Melanocyte of skin (primary cell): ENCODE data around the genes PCDH15 and ZWINT.

DNA sequence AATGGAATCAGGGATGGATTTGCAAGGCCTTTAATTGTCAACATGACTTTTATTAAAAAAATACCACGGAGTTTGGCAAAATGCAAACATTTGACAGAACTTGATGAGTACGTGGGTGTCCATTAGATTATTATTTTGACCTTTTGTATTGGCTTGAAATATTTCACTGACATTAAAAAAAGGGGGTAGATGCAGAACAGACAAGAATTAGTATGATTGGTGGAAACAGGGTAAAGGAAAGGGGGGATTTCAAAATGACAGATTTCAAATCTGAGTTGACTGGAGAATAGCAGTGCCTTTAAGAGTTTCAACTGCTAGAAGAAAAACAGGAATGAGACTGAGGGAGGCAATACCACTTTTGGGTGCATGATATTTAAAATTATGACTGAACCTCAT is 33.8 kb downstream of the ASAH2B start:
- CAGE, long polyA plus RNA, 2 experiments = no peak in any of the 2 experiments

DNA sequence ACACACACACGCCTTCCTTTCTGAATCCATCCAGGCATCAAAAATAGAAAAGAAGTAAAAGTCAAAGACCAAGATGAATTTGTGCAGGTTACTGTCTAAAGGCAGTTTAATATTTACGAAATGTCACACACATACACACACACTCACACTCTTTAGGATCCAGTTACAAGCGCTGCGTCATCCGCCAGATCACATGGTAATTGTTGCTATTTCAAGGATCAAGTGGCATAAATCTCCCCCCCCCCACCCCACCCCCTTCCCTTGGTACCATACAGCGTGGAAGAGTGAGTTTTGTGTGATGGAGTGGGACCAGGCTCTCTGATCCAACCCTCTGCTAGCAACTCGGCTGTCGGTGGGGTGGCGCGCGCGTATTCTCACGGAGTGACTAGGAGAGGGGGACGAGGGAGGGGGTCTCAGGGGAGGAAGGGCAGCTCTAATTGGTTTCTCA is 83.6 kb upstream of the PRKG1 start:
- CAGE, long polyA plus RNA, 2 experiments = no peak in any of the 2 experiments

- CAGE, long polyA plus RNA, 2 experiments = no peak in any of the 2 experiments
Measured at GRCh38 chr10:50993786-50994347, 80.4 kb upstream of the PRKG1 start.

- CAGE, long polyA plus RNA, 2 experiments = no peak in any of the 2 experiments
Measured at GRCh38 chr10:51075164-51075538, 864 bp downstream of the PRKG1 start.

GRCh38 chr10:51281815-51282745 is 207.8 kb downstream of the PRKG1 start:
- CAGE, long polyA plus RNA, 2 experiments = no peak in any of the 2 experiments

DNA sequence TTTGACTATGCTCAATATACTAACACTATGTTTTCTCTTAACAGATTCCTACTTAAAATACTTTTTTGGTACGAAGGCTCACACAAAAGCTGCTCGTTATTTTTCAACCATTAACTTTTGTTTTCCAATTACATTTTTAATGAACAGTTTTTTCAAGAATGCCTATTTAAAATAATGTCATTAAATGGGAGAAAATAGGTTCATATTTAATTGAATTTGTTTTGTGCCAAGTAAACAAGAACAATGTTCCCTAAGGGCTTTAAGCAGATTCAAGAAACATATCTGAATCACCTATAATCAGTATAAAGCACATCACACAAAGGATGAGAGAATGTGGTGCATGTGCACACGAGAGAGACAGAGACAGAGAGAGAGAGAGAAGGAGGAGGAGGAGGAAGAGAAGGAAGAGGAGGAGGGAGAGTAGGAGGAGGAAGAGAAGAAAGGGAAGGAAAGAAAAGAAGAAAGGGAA is 174.6 kb downstream of the CSTF2T start:
- CAGE, long polyA plus RNA, 2 experiments = no peak in any of the 2 experiments

DNA sequence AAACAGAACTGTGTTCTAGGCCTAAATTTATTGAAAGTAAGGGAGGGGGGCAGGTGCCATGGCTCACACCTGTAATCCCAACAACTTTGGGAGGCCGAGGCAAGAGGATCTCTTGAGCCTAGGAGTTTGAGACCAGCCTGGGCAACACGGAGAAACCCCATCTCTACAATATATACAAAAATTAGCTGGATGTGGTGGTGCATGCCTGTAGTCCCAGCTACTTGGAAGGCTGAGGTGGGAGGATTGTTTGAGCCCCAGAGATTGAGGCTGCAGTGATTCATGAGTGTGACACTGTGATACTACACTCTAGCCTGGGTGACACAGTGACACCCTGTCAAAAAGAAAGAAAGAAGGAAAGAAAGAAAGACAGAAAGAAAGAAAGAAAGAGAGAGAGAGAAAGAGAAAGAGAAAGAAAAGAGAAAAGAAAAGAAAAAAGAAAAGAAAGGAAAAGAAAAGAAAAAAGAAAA is 134.9 kb upstream of the CSTF2T start:
- CAGE, long polyA plus RNA, 2 experiments = no peak in any of the 2 experiments

DNA sequence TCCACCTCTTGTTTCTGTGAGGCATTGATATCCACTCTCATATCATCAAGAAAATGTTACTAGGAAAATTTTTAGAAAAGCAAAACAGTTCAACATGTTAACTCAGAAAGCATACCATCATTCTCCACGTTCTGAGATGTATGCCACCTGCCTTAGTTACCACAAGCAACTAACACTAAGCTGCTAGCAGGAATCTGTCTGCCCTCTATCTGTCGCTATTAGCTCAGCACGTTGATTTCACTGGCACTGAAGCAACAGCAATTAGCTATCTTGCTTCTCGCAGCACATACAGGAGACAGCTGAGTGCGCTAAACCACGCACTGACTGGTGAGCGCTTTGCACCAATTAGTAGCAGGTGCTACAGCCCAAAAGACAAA is at the start of gene PCDH15:
Gene PCDH15, minus strand, starts transcription at position 174 of the 377 bp plus-strand sequence.
- CAGE, long polyA plus RNA, 2 experiments = no peak in any of the 2 experiments

GRCh38 chr10:55627862-55629034 is 732.8 kb downstream of the ZWINT start:
- CAGE, long polyA plus RNA, 2 experiments = no peak in any of the 2 experiments

DNA sequence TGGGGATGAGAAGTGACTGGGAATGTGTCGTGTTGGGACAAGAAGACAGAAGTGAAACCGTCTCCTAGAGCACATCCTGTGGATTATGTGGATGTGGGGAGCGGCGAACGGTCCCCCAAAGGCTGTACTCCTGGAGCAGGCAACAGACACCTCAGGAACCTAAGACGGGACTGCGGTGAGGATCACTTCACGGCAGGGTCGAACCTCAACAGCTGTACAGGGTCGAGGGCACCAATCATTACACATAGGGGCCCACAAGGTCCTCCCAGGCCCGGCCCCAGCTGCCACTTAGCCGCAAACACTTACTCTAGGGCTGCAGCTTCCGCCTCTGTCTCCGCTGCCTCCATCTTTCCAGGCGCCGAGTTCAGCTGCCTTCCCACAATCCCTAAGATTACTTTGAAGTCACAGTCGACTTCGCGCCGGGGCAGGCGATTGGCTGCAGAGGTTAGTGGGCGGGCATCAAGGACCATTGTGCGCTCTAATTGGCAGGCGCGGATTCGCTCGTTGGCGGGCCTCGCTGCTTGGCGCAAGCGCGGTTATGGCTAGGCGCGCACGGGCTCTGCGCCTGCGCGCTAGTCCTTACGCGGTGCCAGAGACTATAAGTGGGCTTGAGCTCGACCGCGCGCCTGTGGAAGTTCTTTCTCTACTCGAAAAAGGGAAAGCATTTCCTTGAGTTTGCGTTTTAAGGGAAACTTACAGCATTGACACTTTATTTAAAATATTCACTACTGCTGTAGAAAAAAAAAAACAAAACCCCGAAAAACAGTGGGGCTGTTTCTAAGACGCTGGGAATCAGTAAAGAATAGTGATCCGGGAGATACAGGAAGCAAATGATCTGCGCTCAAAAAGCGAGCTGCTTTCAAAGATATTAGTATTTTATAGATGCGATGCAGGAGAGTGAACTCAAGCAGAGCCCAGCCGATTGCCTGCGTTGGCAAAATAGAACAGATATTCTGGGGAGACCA is at the start of gene ZWINT:
Gene ZWINT, minus strand, starts transcription at position 370 of the 965 bp plus-strand sequence.
- CAGE, long polyA plus RNA, 2 experiments = start-site peak on the minus strand in 2 of 2 experiments, centred at position 363 of the sequence, 92 to 305 reads per replicate

DNA sequence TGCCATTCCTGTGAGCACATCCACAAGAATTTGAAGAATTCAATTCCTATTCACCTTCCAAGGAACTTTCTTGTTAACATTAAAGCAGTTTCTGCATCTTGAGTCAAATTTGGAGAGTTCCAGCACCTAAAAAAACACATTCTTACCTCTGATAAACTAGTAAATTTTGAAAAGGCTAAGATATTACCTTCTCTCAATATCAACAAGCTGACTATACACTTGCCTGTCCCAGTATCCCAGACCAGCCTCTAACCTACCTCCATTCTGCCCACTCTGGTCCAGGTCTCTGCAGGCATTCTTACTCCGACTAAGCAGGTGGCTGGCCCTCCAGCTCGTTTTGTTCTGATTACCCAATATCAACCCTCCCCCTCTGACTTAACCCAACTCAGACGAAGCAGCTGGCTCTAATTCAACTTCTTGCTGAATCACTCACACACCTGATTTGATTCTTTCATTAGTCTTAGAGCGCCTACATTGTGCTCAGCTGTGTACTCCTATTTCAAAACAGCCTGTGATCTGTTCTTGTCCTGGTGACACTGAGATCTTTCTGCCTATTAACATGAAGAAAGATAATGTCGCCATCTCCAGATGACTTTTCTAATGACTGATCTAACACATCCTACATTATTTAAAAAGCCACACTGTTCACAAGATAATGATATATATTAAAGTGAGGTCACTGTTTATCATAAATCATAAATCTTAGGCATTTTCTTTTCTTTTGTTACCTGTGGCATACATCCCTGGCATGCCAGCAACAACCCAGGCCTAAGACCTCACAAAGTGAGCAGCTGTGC is 275.0 kb downstream of the IPMK start:
- CAGE, long polyA plus RNA, 2 experiments = no peak in any of the 2 experiments

DNA sequence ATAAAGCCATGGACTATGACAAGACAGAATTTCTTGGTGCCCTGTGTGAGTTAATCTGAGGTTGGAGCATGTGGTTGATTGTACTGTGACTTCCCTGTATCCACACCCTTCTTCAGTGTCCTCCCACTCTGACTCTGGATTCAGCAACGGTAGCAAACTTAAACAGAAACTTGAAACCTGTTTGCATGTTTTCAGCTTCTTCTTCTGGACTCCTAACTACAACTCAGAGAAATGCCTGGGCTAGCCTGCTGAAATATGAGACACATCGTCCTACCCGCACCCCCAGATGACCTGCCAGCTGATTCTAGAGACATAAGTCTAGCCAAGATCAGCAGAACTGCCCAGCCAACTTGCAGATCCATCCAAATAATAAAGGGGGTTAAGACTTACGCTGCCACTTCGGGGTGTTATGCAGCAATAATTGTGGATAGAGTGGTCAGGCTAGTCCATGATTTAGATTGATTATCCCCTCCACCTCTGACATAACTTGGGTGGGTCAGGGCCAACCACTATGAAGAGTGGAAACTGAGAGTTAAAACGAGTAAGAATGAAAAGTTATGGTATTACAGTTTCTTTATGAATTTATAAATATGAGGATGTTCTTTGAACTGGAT is 78.3 kb downstream of the IPMK start:
- CAGE, long polyA plus RNA, 2 experiments = no peak in any of the 2 experiments

DNA sequence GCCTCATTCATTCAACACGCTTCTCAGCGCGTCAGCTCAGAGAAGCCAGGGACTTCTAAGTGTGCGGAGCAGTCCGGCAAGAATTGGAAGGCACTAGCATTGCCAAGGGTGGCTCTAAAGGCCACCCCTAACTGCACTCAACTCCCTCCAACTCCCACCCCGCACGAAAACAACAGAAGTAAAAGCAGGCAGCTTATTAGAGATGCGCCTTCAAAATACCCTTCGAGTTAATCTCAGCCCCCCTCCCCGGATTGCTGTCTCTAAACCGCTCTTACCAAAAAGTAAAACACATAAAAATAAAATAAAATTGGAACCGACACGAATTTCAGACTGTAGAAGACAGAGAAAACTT is 489 bp upstream of the IPMK start:
- CAGE, long polyA plus RNA, 2 experiments = no peak in any of the 2 experiments

DNA sequence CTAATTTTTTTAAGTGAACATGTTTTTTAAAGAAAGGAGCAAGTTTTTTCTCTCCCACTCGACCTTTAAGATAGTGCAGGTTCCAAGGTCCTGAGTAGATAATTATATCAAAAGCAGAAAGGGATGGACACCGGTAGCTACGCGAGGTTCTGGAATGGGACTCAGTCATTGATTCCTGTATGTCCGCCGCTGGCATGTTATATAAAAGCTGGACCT is 495 bp upstream of the CISD1 start:
- CAGE, long polyA plus RNA, 2 experiments = no peak in any of the 2 experiments

DNA sequence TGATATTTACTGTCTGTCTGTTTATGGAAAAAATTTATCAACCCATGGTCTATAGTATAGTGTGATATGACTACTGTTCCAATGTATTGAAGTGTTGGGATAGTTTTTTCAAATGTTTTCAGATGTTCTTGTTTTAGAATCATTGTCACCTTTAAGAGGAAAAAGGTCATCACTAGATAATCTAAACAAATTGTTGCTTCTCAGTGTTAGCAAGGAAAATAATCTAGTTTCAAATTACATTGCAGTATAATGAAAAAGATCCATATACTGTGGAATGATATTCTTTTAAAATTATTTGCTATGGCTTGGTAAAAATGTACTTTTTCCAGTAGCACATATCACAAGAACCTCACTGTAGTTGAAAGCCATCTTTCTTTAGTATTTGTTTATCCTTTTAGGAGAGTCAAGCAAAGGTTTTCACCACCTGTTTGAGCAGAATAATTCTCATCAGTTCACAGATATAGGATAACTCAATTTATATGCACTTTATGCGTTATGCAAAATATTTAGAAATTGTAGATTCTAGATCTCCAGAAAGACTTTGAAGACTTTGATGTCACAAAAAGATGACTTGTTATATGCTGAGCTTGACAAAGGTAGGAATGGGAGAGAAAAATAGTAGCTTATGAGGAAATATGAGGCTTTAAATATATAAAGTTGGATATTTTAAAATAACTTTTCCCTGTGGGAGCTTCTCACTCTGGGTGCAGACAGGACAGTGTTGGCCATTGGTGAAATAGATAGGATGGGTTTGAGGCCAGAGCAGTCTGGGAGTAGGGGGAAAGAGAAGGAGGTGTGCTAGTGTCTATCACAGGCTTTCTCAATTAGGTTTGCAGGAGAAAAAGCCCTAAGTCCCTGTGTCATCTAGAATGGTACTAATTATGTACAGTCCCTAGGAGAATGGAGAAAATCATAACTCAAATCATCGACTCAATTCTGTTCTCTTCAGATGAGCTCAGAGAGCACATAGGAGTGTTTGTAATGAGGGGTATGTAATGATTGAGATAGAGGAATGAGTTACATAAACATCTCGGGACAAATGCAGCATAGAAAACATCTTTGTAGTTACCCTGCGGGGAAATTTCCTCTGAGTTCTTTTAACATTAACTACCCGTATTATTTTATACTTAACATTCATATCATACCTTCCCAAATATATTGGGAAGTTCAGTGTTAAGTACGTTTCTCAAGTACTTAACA is 11.4 kb downstream of the TFAM start:
- CAGE, long polyA plus RNA, 2 experiments = no peak in any of the 2 experiments

DNA sequence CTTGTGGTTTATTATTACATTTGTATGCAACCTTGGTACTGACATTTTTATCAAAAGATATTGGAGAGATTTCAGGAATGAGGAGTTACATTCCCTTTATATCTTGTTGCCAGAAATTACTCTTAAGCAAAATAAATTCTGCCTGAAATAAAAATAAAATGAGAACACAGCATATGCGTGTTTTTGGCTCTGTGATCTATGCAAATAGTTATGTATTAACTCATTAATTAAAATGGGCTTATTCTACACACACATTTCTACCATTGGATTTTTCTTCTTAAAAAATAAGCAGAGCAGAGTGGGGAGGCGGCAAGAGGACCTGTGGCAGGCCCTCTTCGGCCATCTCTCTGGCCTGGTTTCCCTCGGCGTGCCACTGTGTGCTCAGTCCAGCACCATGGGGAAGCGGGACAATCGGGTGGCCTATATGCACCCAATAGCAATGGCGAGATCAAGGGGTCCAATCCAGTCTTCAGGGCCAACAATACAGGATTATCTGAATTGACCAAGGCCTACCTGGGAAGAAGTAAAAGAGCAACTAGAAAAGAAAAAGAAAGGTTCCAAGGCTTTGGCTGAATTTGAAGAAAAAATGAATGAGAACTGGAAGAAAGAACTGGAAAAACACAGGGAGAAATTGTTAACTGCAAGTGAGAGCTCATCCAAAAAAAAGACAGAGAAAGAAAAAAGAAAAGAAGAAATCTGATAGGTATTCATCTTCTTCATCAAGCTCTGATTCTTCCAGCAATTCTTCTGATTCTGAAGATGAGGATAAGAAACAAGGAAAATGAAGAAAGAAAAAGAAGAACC is 202.7 kb downstream of the BICC1 start:
- CAGE, long polyA plus RNA, 2 experiments = no peak in any of the 2 experiments

DNA sequence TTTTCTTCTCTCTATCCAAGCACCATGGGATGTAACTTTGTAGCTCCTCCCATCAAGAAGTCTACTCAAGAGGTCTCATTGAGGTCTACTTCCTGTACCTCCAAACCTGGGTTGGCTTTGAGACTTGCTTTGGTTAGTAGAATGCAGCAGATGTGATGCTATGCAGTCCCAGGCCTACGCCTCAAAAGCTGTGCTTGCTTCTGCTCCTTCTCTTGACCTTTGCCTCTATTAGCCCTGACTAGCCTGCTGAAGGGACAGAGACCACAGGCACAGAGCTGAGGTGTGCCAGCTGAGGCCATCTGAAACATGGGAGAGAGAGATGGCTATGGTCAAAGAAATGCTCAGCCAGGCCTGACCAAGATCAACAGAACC is 176.3 kb upstream of the PHYHIPL start:
- CAGE, long polyA plus RNA, 2 experiments = no peak in any of the 2 experiments

DNA sequence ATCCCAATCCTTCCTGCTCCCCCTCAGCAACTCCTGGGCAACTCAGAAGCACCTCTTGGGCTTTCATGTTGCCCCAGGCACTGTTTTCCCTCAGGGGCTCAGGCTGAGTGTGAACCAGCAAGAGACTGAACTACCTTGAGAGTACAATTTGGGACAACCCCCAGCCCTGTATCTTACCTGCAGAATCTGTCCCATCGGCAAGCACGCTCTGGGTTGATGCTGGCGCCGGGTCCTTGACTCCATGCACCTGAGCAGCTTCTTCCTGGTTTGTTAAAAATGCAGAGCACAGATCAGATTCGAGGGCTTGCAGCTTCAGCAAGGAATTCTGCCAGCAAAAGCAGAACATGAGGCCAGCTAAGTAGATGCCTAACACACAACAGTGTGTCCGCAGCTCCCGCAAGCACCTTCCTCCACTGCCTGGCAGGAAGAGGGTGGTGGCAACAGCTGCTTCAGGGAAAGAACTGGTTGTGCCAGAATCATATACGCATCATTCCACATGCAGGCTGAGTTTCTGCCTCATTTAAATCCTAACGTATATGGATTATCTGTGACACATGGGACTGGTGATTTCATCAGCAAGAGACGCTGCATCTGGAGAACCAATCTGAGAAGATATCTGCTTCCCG is 79.0 kb downstream of the FAM13C start:
- CAGE, long polyA plus RNA, 2 experiments = no peak in any of the 2 experiments

DNA sequence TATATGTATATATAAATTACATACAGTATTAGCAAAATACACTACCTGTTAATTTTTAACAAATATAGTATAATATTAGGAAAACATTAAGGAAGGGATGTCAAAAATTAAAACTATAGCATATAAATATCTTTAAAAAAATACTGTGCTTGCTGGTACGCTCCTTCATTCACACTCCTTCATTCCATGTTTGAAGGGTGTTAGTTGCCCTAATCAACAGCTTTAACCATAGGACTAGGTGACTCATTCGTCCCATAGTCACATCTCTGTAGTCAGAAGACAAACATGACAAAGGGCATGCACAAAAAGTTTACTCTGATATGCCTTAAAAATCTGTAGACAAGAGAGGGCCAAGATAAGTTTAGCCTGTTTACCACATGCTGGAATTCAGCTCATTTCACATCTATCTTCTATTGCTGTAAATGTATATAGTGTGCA is 717 bp downstream of the FAM13C start:
- CAGE, long polyA plus RNA, 2 experiments = no peak in any of the 2 experiments

GRCh38 chr10:59362051-59362343 is 352 bp downstream of the FAM13C start:
- CAGE, long polyA plus RNA, 2 experiments = no peak in any of the 2 experiments